T47D (cell line): Measurements from ENCODE around the gene RBP1.

GRCh38 chr3:139519830-139520465, 19.6 kb downstream of the RBP1 start:
- RRBS: no CpG with 5 or more reads among the region's 6 CpGs

DNA sequence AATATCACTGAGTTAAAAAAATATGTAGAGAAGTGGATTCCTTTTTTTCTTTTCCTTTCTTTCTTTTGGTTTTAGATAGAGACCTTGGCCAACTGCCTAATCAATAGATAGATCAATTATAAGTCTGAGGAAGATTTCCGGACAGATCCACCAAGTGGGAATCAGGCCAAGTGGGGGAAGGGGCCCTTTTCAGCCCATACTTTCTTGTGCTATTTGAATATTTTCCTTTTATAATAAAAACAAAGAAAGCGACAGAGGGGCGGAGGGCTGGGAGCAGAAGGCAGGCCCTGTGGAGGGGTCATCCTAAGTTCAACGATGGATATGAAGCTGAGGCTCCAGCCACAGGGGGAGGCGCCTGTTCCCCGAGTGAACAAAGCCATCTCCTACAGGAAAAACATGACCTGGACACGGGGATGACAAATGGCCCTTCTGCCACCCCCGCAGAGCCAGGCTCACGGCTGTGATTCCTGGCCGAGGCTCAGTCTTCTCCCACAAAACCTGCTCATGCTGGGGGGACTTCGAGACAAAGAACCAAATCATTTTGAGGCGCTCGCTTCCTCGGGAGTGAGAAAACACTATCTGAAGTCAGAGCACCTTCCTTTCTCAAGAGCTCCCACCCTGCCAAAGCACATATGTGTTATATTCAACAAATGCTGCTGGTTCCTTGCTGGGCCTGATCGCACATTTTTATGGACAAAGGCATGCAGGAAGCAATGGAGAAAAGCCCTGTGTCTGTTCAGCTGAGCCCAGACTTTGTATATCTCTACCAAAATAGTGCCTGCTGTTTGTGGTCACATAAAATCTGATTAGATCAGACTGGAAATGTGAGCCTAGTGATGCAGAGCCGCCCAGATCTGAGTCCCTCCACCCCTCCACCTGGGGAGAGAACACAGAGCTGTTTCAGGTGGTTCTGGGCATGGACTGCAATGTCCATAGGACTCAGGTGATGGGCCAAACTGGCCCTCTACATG, 5.7 kb downstream of the RBP1 start:
- RRBS: no CpG with 5 or more reads among the region's 16 CpGs

DNA sequence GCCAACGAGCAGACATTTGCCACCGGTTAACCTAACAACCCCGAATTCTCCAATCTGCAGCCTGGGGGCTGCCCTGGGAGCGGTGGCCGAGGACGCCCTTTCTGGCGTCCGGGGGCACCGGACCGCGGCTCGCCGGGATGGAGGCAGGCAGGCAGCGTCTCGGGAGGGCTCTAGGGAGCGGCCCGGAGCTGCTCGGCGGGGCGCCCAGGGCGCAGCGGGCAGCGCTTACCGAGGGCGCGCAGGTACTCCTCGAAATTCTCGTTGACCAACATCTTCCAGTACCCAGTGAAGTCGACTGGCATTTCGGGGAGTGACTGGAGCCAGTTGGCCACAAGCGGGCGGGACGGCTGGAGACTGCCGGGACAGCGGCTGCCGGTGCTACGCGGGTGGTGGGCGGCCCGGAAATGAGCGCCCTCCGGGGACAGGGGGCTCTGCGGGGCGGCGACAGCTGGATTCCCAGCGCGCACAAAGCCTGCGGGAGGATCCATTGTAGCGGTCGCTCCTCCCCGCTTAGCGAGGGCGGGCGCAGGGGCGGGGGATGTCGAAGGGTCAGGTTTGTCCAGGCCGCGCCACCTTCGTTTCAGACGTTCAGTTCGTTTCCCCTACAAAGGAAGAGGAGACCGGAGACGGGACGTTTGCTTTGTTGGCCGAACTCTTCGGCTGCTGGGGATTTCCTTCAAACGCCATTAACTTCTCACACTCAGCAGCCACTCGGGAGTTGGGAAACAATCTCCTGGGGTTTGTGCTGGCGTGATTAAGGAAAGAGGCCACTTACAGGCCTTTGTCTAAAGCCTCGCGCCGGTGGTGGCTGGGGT, at the start of gene RBP1:
RBP1 (minus strand) TSS at position 512 of the 815 bp plus-strand sequence.
- RRBS: 29% methylated on average over 13 of the region's 72 CpGs

- RRBS: 4% methylated on average over 9 of the region's 35 CpGs
These were observed 387 bp downstream of the PXYLP1 start for GRCh38 chr3:141232061-141232363.

DNA sequence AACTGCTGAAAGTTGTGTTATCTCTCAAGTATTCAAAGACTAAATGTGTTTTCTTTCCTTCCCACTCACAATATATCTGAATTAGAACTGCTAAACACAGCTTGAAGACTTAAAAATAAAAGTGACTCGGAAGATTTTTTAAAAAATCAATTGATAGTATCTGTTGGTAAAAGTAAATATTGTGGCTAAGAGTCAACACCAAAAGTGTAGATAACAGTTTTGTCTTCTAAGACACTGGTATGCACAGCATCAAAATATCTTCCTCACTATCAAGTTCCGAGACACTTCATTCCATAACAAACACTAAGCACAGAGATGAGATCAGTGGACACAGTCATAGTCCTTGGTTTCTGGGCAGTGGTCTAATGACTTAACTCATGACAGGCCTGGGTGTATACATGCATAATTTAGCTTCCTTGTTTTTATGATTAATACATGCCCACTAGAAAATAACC, 63.2 kb downstream of the PXYLP1 start:
- RRBS: no CpG with 5 or more reads among the region's 2 CpGs

DNA sequence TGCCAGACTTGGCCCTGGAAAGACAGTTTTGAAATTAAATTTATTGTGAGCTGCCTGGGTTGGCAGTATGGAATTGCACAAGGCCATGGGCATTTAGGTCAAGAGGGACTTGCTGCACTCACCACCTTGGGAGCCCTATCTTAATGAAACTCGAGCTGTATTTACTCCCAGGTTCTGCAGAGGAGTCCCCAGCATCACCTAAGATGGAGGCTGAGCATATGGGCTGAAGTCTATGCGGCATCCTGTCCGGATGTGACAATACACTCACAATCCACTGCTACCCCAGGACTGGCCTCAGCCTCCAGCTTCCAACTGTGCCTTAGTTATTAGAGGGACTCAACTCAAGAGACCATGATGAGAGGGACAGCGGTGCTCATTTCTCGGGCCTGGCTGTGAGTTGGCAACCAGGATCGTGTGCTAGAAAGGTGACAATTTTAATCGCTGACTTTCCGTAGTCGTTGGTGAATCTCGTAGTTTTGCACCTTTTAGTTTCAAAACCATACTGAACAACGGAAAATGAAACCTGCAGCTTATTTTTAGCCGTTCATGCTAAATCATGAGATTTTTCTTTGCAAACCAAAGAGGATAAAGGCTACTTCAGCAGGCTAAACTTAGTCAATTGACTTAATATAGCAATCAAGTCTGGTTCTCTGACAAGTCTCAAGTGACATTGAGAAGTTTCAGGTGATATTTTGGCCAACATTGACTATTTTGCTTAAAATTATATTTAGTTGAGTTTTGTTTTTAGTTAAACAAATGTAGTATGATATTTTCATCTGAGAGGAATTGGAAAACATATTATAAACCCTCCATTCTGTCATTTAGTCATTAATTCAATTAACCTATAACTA, 11.1 kb downstream of the ZBTB38 start:
- RRBS: no CpG with 5 or more reads among the region's 12 CpGs

DNA sequence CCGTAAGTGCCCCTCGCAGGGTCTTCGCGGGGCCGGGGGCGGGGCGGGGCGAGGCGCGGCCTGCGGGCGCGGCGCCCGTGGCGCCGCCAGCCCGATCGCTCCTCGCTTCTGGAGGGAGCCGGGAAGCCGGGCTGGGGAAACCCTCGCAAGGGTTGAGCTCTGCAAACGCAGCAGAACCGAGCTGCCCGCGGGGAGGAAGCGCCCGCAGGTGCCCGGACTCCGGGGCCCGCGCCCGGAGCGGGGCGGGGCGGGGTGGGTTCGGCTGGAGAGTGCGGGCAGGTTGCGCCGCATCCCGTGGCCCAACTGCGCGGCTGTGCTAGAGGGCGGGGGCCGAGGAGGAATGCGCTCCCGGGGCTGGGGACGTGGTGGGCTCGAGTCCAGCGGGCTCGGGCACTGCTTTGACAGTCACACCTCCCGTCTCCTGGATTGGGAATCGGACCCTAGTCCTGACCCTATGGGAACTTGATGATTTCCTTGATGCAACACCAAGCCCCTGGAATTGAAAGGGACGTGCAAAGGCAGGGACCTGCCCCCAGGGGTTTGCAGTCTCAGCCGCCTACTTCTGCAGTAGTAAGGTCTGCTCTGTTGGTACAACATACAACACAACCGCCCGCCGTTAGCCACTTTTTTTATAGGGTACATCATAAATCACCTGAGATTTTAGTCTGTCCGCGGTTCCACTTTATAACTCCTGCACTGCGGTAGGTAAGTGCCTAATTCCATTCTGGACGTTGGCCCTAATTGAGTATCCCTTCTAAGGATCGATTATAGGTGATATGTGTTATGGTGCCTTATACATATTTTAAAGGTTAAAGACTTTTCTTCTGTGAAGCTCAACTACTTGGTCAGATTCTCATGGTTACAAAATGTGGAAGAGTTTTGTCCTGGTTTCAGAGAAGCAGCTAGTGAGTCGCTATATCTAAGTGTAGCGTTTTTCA, 34.4 kb downstream of the ZBTB38 start:
- RRBS: 1% methylated on average over 32 of the region's 66 CpGs

- RRBS: no CpG with 5 or more reads among the region's 3 CpGs
These were observed 37.8 kb downstream of the ZBTB38 start for GRCh38 chr3:141406000-141406693.

DNA sequence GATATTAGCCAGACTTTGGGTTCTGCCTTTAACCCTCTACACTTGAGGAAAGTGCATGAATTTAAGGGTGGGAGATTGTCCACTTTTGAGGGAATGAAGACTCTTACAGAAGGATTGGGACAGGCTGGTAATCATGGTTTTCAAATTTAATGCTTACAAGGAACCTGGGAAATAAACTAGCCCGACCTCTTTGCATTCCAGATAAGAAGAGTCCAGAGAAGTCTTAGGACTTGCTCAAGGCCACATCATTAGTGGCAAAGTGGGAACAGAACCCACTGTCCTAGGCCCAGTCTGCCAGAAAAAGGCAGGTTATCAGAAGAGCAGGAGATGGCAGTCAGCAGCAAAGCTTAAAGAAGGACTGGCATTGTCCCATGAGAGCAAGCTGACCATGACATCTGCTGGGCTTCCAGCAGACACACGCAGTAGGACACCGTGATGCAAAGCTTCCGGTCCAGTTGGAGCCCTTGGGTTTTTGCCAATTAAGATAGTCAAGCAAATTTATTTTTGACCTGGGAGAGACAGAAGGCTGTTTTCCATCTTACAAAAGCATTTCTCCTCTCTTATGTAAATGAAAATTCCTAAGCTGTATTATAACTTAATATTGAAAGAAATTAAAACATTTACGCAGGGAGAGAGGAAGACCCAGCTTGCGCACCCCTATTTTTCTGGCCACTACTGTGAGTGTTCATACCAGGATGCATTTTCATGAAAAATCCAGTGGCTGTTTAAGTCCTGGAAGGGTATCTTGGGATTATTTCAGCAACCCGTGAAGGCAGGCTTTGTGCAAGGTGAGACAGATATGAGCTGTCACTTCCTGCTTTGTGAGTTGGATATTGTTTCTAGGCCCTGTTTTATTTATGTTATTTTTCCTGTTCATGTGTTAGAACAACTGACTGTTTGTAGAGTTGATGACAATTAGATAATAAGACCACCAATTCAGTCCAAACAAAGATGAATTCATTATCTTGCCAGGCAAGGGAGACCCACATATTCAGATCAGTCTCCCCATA, 42.2 kb downstream of the ZBTB38 start:
- RRBS: no CpG with 5 or more reads among the region's 7 CpGs

- RRBS: no CpG with 5 or more reads among the region's 13 CpGs
These were observed 30.5 kb upstream of the RASA2 start for GRCh38 chr3:141456258-141456851.

DNA sequence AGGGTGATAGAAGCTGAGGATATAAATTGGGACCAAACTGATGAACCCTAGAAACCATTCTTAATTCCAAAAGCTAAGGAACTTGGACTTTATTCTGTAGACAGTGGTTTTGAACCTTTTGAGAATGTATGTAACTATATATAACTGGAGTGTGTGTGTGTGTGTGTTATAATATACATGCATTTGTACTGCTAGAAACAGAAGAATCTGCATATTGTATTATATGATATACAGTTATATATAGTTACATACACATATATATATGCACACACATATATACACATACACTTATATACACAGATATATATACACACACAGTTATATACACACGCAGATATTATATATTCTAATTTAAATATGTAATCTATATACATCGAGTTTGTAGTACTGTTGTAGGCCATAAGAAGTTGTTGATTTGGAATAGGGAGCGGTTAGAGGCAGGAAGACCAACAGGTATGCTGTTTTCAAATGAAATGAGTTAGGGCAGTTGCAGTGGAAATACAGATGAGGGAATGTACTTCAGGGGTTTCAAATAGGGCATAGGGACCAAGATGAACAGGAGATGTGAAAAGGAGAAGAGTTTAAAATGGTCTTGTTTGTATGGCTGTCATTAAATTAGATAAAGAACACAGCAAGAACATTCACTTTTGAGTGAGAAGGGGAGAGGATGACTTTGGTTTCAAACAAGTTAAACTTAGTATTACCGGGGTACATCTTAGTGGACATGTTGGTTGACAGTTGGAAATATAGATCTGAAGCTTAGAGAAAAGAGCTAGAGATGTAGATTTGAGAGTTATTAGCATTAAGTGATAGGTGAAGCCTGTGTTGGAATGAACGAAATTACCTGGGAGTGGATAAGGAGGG, 33.8 kb downstream of the RASA2 start:
- RRBS: no CpG with 5 or more reads among the region's 5 CpGs

DNA sequence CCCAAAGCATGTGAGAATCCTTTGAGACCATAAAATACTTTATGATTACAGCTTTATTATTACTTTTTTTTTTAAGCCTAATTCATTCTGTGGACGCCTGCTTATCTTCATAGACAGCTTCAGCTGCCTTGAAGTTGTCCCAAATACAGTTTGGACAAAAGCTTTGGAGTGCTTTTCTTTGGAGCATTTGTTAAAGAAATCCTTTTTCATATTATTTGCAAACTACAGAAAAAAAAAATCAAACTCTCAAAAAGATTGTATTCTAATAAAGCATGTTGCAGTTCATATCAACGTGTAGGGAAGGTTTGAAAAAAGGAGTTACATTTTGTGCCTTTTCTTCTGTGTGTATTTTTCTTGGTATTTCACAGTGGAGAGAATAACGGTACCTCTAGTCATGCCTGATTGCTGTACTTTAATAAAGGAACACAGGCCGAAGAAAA, 69.6 kb downstream of the RASA2 start:
- RRBS: no CpG with 5 or more reads among the region's 4 CpGs

GRCh38 chr3:141557081-141557955, 70.5 kb downstream of the RASA2 start:
- RRBS: no CpG with 5 or more reads among the region's 1 CpG

- RRBS: 86% methylated on average over 2 of the region's 9 CpGs
These were observed 76.7 kb upstream of the RNF7 start for GRCh38 chr3:141661311-141661931.

DNA sequence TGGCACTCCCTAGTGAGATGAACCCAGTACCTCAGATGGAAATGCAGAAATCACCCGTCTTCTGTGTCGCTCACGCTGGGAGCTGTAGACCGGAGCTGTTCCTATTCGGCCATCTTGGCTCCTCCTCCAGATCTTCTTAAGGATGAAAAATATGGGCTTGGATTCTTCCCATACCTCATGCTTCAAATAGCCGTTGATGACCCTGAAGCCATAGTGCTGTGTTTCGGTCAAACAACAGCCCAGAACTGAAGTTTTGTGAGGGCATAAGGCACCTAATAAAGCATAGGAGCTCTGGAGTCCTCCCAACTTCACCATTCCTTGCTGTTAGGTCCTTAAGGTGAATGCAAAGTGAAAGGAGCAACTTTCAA, 198 bp upstream of the GRK7 start:
- RRBS: no CpG with 5 or more reads among the region's 7 CpGs

GRCh38 chr3:141763451-141763767, 201 bp downstream of the GRK7 start:
- RRBS: no CpG with 5 or more reads among the region's 3 CpGs

- RRBS: no CpG with 5 or more reads among the region's 5 CpGs
These were observed 32.6 kb downstream of the GRK7 start for GRCh38 chr3:141795892-141796211.

- RRBS: 2% methylated on average over 8 of the region's 10 CpGs
These were observed 337 bp downstream of the ATP1B3 start for GRCh38 chr3:141876948-141877011.

- RRBS: no CpG with 5 or more reads among the region's 2 CpGs
These were observed 28.6 kb downstream of the ATP1B3 start for GRCh38 chr3:141905115-141905383.